Skeletal muscle cell (primary cell): ENCODE results near the gene SYT10.

DNA sequence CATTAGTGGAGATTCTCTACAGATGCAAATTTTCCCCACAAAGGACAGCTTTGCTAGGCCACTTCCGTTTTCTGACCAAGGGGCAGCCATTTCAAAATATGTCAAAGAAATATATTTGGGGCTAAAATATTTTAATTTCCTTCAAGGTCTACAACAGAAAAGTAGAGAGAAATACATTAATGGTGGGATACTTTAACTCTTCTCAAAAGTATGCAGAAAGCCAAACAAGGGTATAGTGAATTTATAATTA is 27.0 kb upstream of the AMN1 start:
- RRBS: no CpG with 5 or more reads among the region's 1 CpG

GRCh38 chr12:31832718-31832979 is 40.6 kb upstream of the H3-5 start:
- RRBS: no CpG with 5 or more reads among the region's 1 CpG

DNA sequence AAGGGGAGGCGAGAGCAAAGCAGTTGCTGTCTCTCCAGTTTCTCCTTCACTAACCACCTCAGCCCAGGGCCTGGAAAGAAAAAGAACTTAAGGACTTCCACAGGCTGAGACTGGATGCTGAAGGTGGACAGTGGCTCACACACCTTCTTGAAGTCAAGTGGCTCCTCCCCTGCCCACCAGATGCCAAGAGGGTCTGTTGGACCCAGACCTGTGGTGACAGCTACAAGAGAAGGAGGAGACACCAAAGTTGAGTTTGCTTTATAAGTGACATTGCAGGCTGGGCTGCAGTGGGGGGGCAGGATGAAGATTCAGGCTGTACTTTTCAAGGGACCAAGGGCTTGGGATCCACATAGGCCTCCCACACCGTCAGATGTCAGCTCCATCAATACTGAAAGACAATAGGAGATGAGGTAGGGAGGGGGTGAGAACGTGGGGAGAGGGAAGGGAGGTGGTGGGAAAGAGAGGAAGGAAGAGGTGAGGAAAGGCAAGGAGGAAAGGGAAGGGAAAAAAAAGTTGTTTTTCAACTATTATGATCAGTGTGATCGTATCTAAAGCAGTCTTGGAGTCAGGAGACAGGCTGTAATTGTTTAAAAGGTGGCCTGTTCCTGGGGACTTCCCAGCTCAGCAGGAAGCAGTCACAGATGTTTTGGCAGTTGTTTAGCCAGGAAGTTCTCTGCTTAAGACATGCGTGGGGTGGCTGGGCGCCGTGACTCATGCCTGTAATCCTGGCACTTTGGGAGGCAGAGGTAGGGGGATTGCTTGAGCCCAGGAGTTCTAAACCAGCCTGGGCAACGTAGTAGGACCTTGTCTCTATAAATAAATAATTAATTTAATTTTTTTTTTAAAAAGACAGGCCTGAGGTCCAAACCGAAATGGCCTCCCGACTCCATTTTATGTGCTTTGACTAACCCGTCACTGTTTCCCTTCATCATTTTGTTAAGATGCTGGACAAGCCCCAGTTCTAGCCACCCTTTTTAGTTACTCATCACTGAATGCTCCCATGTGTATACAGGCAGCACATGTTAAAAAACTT is 83.1 kb upstream of the H3-5 start:
- RRBS: no CpG with 5 or more reads among the region's 11 CpGs

DNA sequence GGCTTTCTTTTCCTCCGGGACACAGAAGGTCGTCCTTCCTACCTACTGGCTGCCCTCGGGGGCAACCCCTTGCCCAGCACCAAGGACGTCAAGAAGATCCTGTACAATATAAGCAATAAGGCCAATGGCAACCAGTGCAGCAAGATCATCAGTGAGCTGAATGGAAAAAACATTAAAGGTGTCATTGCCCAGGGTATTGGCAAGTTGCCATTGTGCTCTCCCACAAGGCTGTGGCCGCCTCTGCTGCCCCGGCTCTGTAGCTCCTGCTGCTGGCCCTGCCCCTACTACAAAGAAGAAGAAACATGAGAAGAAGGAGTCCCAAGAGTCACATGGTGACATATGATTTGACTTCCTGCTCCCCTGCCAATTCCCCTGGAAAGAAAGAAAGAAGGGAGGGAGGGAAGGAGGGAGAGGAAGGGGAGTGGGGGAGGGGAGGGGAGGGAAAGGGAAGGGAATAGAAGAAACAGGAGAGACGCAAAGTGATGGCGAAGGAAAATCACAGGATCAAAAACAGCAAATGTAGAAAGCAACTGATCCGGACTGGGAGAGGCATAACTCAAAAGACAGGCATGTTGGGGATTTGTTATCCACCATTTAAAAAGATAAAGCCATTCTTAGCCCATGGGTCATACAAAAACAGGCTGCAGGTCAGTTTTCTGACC is 61.3 kb upstream of the RESF1 start:
- RRBS: no CpG with 5 or more reads among the region's 9 CpGs

DNA sequence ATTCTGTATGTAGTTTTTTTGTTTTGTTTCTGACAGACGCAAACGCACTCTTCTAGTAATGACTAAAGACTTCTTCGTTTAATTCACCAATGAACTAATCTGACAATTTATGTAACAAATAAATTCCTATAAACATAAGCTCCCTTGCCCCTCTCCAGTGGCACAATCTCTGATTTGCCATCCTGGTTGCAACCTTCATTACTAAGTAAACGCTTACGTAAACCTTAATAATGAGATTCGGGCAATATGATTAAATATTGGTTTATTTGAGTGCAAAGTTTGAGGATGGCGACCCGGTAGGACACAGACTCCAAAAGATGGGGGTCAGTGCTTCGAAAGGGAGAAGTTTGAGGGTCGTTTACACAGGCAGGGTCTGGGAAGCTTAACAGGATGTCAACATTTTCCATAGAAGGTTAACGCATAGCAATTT is 952 bp upstream of the RESF1 start:
- RRBS: no CpG with 5 or more reads among the region's 11 CpGs

DNA sequence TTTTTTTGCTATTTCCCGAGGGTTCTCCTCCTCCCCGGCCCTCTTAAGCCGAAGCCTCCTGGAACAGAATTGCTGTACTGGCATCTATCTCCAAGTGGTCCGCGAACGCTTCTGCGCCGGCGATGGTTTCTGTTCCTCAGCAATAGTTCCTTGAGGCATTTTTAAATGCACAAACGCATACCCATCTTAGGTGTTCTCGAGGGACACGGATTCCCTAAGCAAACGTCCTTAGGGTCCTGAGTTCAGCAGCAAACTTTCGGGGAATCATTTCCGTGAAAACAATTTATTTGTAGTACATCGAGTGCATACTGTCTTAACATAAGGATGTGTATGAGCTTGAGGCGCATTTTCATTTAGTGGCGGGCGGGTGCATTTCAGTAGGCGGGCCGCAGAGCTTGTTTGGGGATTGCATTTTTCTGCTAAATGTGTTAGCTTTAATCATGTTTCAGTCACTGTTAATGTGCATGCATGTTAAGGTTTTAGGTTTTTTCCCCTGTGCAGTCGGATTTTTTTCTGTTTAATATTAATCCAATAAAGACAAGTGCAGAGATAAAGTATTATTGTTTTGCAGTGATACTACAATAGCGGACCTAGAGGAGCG is 855 bp downstream of the RESF1 start:
- RRBS: 2% methylated on average over 7 of the region's 24 CpGs

DNA sequence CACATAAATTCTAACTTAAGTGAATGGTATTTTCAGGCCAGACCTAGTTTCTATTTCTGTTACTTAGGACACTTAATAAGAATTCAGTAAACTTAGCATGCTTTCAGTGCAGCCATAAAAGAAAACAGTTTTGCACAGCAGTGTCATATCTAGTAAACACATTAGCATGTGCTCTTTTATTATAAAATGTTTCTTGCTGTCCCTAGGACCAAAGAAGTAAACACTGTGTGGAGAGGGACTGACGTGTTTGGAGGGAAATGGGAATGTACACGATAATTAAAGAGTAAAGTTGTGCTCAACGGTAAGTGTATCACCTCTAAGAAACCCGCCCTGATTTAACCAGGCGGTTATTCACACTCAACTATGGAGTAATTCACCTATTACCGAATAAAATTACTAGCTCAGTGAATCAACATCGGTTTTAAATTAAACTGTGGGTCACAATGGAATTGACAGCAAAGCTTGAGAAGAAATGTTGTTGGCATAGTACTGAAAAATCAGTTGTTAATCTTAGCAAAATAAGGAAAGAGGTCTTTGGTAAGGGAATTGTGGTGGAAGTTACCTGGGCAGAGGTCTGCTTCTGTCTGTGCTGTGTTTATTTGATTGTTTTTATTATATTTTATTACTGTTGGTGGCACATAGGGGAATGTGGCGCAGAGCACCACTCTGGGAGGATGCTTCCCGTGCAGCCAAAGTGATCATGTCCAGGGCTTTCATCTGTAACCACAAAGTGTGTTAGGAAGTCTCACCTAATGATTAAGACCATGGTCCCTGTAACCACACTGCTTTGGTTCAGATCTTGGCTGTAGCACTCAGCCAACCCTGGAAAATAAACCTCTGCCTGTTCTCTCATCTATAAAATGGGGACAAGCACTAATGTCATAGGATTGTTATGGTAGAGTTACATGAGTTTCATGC is 1.6 kb downstream of the RESF1 start:
- RRBS: no CpG with 5 or more reads among the region's 9 CpGs

- RRBS: 97% methylated on average over 4 of the region's 20 CpGs
Observed at GRCh38 chr12:32327336-32328418, 71.7 kb upstream of the FGD4 start.

GRCh38 chr12:32453845-32454606 is 54.7 kb downstream of the FGD4 start:
- RRBS: no CpG with 5 or more reads among the region's 6 CpGs

- RRBS: no CpG with 5 or more reads among the region's 3 CpGs
Observed at GRCh38 chr12:32492610-32493142, 93.3 kb downstream of the FGD4 start.

GRCh38 chr12:32493143-32494006 is 94.0 kb downstream of the FGD4 start:
- RRBS: no CpG with 5 or more reads among the region's 8 CpGs

- RRBS: no CpG with 5 or more reads among the region's 3 CpGs
Observed at GRCh38 chr12:32546324-32546908, 132.7 kb upstream of the DNM1L start.

DNA sequence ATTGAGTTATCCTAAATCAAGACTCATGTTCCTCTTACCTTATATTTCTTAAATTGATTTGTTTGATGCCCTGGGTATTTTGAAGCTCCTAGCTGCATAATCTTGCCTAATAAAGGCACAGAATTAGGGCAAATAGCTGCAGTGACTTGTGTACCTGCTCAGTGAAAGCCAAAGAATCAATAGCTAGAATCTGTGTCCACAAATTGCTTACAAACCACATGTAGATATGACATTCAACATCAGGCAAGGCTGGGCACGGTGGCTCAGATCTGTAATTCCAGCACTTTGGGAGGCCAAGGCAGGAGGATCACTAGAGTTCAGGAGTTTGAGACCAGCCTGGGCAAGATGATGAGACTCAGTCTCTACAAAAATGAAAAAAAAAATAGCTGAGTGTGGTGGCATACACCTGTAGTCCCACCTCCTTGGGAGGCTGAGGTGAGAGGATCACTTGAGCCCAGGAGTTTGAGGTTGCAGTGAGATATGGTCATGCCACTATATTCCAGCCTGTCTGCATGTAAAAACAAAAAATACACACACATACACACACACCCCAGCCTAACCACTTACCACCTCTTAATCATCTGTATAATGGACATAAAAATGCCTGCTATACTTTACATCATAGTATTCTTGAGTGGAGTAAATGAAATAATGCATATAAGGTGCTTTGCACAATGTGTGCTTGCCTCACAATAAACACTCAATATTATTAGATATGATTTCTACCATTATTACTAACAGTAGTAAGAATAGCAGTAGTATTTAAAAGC is 132.0 kb upstream of the DNM1L start:
- RRBS: no CpG with 5 or more reads among the region's 1 CpG

- RRBS: no CpG with 5 or more reads among the region's 25 CpGs
Observed at GRCh38 chr12:32679803-32680328, 765 bp downstream of the DNM1L start.

GRCh38 chr12:32875439-32875995 is 21.1 kb downstream of the PKP2 start:
- RRBS: no CpG with 5 or more reads among the region's 1 CpG

GRCh38 chr12:32893449-32893898 is 3.1 kb downstream of the PKP2 start:
- RRBS: no CpG with 5 or more reads among the region's 2 CpGs

GRCh38 chr12:32897361-32897849 is 828 bp upstream of the PKP2 start:
- RRBS: no CpG with 5 or more reads among the region's 9 CpGs

DNA sequence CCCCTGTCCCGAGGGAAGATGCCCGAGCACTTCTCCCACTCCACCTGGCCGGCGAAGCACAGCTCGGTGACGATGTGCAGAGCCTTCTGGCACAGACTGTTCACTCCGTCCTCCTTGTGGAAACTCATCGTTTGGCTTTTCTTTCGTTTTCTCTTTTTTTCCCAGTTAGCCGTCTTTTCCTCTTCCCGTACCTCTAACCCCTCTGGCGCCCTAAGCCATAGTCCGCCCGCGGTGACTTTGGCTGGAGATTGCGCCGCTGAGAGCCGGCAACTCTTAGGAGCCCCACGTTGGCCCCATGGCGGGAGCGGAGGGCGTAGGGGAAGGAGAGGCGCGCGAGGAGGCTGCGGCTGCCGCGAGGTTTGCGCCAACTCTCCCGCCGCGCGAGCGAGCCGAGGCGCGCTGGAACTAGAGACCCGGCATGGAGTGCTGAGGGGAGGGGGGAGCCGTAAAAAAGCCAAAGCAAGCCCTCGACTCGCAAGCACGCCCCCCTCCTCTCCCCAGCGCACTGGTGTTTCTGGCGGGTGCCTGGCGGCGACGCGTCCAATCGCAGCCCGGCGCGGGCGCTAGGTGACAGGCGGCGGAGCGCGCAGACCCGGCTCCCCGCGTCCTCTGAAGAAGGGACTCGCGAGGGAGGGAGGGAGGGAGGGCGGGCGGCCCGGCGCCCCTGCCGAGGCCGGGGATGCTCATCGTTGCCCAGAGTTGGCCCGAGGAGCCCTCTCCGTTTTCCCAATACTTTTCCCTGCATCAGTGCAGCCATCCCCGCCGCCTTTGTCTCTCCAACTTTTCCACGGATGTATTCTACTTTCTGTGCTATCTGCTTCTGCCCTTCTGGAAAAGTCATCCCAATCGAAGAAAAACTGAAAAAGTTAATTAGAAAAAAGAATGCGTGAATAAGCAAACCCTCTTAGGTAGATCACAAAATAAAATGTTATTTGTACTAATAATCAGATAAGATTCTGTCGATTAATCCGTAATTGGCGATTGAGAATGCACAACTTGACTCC is at the start of gene SYT10:
TSS of gene SYT10 (minus strand) at position 425 of the 1,004 bp plus-strand sequence.
- RRBS: 4% methylated on average over 11 of the region's 79 CpGs

- RRBS: 1% methylated on average over 37 of the region's 61 CpGs
Observed at GRCh38 chr12:39442266-39442958, 508 bp downstream of the KIF21A start.